Brain (tissue), 1 donor: ENCODE measurements around the genes GORASP2, METTL8, CYBRD1 and PDK1.

DNA sequence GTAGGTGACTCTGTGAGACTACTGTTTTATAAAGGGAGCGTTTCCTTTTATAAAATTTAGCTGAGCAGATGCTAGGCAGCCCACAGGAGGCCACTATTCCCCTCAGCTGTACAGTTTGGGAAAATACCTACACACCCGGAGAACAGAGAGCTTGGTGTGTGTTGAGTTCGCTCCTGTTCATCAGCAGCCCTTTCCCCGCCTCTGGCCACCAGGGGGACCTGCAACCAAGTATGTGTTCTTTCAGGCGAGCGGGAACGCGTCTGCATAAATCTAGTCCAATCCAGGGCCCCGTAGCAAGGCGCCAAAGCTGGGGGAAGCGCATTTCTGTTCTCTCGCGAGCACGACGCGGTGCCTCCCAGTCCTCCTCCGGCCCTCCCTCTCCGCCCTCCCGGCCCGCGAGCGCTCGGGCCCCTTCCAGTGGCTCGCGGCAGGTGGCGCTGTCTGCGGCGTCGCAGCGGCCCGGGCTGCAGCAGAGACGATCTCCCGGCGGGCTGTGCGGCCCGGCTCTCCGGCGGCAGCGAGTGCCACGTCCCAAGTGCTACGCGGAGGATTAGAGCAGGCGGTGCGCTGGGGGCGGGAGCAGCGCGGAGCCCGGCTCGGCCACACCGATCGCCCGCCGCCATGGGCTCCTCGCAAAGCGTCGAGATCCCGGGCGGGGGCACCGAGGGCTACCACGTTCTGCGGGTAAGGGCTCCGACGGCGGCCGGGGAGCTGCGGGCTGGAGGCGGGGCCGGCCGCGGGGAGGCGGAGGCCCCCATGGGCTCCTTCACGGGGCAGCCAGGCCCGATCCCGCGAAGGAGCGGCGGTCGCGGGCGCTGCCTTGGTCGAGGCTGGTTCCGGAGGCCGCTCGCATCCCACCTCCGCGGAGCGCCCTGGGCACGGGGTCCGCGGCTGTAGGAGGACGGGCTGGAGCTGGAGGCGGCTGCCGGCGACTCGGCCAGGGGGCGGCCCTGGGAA lies at the start of gene GORASP2:
GORASP2 (plus strand) TSS at position 534 of the 957 bp plus-strand sequence.
- RRBS: 1% methylated on average over 59 of the region's 96 CpGs

DNA sequence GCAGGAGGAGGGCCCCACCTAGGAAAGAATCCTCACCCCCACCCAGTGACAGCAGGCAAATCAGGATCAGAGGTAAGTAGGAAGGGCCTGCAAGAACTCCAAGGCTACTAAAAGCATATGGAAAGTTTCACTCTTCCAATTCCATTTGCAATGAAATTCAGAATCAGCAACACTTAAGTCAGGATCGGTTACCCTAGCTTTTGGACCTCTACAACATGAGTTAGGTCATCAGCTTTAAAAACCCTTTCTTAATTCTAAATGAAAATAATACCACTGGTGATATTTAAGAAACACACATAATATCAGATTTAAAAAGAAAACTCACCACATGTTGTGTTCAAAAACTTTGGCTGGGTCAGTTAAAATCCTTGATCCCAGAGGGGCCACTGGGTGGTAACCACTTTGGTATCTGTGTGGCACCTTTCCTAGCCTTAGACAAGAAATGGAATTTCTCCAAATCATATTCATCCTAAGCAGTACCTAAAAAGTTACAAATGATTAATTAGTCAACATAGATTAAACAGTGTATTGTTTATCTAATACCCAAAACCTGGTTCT lies 42.0 kb downstream of the METTL8 start:
- RRBS: no CpG with 5 or more reads among the region's 1 CpG

DNA sequence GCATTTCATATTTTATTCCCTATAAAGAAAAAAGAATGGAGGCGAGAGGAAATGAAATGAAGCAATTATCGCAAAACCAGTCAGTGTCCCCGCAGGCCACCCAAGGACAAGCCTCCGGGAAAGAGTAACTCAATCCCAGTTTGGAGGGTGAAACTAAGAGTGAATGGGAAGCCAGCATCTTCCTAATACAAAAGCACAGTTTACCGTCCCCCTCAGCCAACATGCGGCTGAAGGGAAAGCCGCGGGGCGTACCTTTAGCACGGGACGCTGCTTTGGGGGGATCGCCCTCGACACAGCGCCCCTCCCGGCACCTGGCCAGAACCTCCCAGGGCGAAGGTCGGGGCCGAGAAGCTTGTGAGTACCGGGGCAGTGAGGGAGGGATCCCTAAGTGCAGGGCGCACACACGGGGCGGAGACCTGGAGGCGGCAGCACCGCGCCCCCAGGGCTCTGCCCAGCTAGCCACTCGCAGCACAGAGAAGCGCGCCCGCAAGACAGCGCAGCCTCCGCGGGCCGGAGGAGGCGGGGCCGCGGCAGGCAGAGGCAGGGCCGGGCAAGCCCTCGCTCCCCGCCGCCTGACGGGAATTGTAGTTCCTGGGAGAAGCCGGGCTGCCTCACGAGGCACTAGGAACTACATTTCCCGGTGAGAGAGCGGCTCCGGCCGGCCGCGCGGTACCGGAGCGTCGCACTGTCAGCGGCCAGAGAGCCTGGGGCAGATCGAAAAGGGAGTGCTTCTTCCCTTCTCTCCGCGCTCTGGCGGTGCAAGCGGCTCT lies at the start of gene METTL8:
METTL8 (minus strand) TSS at position 360 of the 770 bp plus-strand sequence.
- RRBS: 2% methylated on average over 16 of the region's 59 CpGs

GRCh38 chr2:171434401-171435204 lies 577 bp downstream of the DCAF17 start:
- RRBS: under 1% methylated on average over 20 of the region's 55 CpGs

- RRBS: 2% methylated on average over 7 of the region's 47 CpGs
Observed at GRCh38 chr2:171521835-171522798, at the start of gene CYBRD1. TSS of gene CYBRD1 (plus strand) at chr2:171522474.

DNA sequence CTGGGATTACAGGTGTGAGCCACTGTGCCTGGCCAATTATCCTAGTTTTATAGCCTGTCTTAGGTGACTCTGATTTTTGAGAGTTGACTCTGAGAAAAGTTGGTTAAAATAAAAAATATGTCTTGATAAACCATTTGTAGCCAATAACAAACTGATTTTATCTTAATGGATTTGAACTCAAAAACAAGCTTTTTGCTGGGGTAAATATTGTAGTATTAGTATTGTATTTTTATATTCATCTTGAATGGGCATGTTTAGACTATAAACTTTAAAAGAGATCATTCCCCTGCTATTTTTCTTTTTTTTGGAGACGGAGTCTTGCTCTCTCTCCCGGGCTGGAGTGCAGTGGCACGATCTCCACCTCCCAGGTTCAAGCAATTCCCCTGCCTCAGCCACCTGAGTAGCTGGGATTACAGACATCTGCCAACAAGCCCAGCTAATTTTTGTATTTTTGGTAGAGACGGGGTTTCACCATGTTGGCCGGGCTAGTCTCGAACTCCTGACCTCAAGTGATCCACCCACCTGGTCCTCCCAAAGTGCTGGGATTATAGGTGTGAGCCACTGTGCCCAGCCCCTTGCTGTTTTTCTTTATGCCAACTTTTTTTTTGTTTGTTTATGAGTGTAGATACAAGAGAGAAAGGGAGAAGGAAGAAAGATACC lies 13.8 kb downstream of the DYNC1I2 start:
- RRBS: no CpG with 5 or more reads among the region's 6 CpGs

- RRBS: no CpG with 5 or more reads among the region's 1 CpG
Observed at GRCh38 chr2:172075397-172075771, 9.9 kb upstream of the DLX1 start.

DNA sequence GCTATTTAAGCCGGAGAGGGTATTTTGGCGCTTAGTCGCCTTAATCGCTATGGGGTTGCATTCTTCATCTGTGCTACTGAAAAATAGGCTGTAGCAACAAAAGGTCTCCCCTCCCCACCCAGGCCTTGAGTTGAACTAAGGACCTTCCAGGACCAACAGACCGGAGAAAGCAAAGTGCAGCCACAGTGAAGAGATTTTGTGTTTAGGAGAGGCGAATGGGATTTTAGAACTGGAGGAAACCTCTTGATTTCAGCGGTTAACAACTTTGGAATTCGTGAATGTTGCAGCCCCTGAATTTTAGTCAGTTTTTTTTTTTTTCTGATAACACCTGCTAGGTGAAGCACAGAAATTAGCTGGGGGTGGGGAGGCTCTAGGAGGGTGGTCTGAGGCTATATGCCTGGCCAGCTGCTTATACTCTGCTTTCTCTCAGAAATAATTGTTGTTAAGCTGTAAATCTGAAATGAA lies 1.5 kb downstream of the ITGA6 start:
- RRBS: no CpG with 5 or more reads among the region's 8 CpGs

- RRBS: no CpG with 5 or more reads among the region's 9 CpGs
Observed at GRCh38 chr2:172510128-172510660, 45.7 kb upstream of the PDK1 start.

DNA sequence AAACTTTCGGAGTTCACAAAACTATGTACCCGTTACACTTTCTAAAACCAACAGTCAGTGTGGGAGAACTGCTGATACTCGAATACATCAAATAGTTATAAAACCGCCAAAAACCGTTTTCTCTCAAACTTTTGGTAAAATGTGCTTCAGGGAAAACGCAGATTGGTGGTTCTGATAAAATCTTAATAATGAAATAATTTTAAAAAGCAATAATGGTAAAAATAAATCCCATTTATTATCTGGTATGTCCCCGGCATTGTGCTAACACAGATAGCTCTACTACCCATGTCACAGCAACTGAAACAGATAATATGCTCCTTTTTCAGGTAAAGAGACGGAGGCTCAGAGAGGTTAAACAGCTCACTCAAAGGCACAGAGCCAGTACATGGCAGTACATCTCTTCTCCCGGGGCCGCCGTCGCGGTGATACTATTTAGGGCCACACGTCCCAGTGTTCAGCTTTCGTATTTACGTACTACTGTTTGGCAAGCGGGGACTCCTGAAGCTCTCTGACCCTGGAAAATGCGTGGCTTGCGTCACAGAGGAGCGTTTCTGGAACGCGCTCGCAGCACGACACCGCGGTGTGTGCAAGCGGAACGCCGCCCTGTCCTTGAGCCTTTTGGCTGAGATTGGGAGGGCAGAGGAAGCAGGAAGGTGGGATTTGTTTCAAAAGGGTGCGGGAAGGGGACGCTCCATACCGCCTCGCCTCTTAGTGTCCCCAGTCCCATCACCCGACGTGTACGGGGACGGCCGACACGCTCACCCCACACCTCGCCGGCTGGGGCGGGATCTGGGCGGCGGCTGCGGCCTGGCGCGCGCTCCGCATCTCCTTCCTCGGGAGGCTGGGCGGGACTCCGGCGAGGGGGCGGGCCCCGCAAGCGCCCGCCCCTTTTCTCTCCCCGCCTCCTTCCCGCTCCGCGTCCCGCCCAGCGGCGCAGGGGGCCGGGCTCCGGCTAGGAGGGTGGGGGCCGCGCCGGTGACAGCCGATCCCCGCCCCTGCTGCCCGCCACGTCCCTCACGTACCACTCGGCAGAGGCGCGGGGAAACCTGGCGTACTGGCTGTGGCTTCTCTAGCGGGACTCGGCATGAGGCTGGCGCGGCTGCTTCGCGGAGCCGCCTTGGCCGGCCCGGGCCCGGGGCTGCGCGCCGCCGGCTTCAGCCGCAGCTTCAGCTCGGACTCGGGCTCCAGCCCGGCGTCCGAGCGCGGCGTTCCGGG lies at the start of gene PDK1:
PDK1 (plus strand) TSS at position 1,024 of the 1,215 bp plus-strand sequence.
- RRBS: 2% methylated on average over 27 of the region's 102 CpGs

DNA sequence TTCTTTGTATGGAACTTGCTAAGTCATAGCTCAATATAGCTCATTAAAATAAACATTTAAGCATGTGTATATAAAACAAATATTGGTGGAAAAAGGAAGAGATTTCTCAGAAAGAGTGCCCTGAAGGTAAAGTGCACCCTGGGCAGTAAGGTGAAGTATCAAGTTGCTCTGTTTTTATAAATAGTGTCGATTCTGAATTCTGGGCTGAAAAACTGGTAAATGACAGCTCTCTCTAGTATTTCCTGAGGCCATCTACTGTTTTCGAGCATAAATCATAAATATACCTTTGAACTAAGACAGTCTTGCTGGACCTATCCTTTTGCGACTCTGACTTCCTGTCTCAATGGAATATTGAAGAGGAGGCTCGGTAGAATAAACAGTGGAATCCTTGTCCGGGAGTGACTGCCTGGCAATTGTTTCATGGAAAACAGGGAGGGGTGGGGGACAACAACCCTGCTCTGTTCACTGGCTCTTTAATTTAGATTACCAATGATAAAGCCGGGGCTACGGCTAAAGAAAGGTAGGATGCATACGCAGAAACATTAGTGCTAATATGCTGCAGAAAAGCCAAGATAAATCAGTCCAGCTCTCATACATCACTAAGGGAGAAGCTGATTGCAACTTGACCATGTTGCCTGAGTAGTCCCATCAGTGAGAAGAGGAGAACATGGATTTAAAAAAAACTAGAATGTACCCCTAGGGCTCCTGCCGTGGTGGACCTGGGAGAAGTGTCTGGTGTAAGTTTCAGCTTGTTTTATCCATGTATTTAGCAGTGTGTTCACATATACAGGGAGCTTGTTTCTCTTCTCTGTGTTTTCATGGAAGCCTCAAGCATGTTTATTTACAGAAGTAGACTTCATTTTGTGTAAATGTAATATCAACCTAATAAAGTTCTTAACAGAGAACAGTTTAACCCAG lies 124.2 kb downstream of the RAPGEF4 start:
- RRBS: 3% methylated on average over 2 of the region's 9 CpGs

- RRBS: no CpG with 5 or more reads among the region's 14 CpGs
Observed at GRCh38 chr2:172930820-172931949, 144.5 kb upstream of the MAP3K20 start.

DNA sequence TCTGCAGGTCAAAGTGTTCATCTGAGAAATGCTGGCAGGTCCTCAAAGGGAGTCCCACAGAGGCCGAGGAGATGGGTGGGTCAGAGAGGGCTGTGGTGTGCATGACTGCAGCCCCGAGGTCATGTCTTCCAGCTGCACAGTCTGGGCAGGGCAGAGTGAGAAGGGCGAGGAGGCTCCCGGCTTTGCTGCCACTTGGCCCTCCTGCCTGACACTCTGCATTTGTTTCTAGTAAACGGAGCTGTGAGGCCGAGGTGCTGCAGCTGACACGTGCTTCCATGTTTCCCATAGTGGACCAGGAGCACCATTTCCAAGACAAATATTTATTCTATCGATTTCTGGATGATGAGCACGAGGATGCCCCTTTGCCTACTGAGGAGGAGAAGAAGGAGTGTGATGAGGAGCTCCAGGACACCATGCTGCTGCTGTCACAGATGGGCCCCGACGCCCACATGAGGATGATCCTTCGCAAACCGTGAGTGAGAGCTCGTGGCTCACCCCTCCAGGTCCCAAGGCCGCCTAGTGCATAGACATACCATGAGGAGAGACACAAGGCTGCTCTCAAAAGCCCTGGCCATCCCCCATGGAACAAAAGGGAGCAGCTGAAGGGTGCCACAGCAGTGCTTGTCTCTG lies 108.6 kb upstream of the MAP3K20 start:
- RRBS: no CpG with 5 or more reads among the region's 15 CpGs

GRCh38 chr2:173087061-173087692 lies 11.5 kb downstream of the MAP3K20 start:
- RRBS: no CpG with 5 or more reads among the region's 1 CpG

GRCh38 chr2:173101656-173102161 lies 26.1 kb downstream of the MAP3K20 start:
- RRBS: no CpG with 5 or more reads among the region's 3 CpGs

DNA sequence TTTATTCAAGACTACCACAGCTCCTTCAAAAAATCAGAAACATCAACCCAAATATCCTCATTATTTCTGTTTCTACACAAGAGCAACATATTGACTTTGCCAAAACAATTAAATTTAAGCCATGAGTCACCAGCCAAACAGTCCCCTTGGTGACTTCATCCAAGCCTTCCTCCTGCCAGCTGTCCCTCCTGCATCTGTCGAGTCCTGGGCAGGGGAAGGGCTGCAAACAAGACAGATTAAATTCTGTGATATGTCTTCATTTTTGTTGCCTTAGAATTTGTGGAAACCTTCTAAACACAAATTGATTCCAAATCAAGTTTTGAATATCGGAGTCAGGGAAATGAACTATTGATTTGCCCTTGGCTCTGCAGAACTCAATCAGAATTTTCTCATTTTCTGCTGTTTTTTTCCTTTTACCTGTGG lies 110.3 kb downstream of the SP3 start:
- RRBS: no CpG with 5 or more reads among the region's 2 CpGs

DNA sequence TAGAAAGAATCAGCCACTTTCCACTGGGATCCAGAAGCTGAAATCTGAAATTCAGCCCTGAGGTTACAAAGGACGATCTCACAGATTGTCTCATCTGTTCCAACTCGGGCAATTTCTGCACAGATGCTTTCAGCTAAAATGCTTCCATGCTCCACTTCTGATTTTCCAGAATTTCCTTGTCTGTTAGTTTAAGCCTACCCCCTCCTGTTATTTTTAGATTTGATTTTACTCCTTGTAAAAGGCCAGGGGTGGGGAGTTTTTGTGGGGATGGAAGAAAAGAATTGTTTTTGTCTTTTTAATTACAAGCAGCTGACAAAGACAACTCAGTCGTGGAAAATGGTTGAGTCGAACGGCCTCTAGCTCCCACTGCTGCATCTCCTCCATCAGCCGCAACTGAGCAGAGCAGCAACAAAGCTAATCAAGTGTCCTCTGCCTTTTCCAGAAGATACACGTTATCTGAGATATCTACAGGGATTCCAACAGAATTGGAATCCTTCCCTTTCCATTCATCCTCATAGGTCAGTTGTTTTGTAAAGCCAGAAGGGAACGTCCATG lies 97.9 kb downstream of the SP3 start:
- RRBS: no CpG with 5 or more reads among the region's 8 CpGs

DNA sequence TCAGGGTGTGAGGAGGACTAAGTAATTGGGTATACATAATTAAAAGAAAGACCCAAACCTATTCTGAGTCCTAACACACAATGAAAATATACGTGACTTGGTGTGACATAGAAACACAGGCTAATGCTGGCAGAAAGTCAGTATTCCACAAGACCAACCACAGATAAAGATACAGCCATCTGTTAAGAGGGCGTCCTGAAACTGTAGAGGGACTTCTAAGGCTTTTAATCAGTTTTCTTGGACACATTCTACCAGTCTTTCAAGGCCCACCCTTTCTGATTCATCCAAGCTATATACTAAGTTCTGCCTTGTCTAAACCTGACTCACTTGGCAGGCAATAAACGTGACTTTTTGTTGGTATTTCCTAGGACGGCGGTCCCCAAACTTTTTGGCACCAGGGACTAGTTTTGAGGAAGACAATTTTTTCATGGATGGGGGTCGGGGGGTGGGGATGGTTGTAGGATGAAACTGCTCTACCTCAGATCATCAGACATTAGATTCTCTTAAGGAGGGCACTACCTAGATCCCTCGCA lies 61.5 kb downstream of the SP3 start:
- RRBS: no CpG with 5 or more reads among the region's 7 CpGs

DNA sequence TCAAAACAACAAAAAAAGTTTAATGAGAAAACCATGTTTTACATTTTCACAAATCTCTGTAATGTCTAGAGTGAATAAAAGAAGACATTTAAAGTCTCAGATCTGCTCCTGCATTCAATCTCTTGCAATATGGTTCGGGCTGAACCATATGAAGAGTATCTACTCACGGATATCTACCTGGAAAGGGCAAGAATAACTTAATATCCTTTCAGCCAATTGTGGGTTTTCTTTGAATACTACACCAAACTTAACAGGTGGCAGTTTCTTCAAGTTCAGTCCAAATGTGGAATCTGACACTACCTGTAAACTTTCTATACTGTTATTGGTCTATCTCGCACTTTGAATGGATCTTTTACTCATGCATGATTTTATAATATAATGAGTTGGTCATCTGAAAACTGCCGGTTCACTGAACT lies 13.7 kb downstream of the SP3 start:
- RRBS: no CpG with 5 or more reads among the region's 4 CpGs

DNA sequence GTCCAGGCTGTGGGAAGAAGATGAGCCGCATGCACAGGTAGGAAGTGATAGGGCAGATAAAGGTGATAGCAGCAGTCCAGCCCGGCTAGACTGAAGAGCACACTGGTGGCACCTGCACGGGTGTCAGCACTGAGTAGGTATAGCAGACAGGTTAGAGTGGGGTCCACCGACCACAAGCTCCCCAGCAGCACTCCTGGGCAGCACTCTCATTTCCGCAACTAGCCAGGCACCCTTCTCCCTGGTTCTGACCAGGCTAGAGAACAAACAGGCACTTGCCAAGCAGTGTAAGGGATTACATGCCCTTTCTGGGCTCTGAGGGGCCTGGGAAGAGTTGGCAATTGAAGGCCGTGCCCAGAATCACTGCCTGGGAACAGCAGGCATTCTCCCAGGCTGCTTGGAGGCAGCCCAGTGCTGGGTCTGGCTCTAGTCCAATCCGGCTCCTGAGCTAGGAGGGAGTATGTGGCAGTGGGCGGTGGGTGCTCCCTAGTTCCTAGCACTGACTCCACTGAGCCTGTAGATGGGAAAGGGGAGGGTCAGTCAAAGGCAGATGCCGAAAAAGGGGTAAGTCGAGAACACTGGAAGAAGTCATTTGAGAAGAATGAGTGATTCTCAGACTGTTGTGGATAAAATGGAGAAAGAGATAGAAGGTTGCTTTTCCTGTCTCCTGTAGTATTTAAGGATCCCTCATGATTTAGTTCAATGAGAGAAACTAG lies 34.1 kb upstream of the SP3 start:
- RRBS: no CpG with 5 or more reads among the region's 10 CpGs